ENCODE data around the genes OR2K2 and PTBP3.

DNA sequence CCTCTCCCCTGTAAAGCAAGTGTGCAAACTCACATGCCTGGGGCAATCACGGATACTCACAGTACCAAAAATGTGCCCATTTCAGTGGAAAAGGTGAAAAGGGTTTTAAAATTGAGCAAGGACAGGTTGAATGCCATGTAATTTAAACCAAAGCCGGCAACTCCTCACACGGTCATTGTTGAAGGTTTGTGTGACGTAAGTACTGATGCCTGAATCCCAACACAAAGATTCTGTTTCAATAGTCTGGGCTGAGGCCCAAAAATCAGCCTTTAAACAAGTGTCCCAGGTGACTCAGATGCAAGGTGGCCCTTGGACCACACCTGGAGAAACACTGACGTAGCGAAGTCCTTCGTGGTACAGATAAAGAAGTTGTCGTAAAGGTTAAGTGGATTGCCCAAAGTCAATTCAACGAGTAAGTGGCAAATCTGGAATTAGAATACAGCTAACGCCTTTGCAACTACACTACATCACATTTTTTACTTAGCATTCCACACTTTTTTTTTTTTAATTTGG lies 111.5 kb downstream of the LPAR1 start:
- RRBS = no CpG with 5 or more reads among the region's 10 CpGs

GRCh38 chr9:110968329-110969045 lies 69.8 kb downstream of the LPAR1 start:
- RRBS = no CpG with 5 or more reads among the region's 3 CpGs

DNA sequence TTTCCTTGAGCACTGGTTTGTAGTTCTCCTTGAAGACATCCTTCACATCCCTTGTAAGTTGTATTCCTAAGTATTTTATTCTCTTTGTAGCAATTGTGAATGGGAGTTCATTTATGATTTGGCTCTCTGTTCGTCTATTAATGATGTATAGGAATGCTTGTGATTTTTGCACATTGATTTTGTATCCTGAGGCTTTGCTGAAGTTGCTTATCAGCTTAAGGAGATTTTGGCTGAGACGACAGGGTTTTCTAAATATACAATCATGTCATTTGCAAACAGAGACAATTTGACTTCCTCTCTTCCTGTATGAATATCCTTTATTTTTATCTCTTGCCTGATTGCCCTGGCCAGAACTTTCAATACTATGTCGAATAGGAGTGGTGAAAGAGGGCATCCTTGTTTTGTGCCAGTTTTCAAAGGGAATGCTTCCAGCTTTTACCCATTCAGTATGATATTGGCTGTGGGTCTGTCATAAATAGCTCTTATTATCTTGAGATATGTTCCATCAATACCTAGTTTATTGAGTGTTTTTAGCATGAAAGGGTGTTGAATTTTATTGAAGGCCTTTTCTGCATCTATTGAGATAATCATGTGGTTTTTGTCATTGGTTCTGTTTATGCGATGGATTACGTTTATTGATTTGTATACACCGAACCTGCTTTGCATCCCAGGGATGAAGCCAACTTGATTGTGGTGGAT lies 11.9 kb downstream of the LPAR1 start:
- RRBS = no CpG with 5 or more reads among the region's 6 CpGs

DNA sequence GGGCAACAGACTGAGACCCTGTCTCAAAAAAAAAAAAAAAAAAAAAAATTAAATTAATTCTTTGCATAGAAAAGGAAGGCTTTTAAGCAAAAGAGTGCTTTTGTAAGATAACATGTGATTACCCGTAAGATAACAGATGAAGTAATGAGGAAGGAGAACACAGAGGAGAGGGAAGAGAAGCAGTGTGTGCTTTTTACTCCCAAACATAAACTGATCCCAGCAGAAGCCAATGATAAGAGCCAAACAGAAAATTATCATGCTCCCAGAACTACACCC lies 42.2 kb downstream of the OR2K2 start:
- RRBS = no CpG with 5 or more reads among the region's 1 CpG

- RRBS = no CpG with 5 or more reads among the region's 4 CpGs
Observed at GRCh38 chr9:111330132-111330425, at the start of gene OR2K2. OR2K2 (minus strand) TSS chr9:111330224.

DNA sequence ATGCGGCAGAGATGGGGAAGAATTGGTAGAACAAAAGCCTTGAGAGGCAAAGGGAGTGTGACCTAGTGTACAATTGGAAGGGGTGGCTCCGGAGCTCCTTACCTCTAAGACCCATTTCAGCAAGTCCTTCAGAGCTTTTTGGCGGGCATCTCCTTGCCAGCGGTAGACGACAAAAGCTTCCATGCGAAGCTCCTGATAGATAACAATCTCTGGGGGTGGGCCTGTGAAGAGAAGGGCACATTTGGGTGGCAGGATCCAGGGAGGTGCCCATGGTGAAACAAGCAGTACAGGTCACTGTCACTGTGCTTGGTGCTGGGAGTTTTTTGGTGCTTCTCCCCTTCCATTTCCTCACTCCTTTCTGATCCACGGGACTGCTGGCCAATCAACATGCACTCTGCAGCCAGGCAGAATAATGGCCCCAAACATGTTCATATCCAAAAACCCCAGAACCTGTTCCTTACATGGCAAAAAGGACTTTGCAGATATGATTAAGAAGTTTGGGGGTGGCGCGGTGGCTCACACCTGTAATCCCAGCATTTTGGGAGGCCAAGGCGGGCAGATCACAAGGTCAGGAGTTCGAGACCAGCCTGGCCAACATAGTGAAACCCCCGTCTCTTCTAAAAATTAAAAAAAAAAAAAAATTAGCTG lies 29.3 kb downstream of the PTGR1 start:
- RRBS = no CpG with 5 or more reads among the region's 12 CpGs

GRCh38 chr9:111896914-111897341 lies 314 bp downstream of the UGCG start:
- RRBS = under 1% methylated on average over 9 of the region's 55 CpGs

- RRBS = no CpG with 5 or more reads among the region's 6 CpGs
Observed at GRCh38 chr9:111898232-111899124, 1.9 kb downstream of the UGCG start.

GRCh38 chr9:111969212-111969623 lies 72.6 kb downstream of the UGCG start:
- RRBS = no CpG with 5 or more reads among the region's 4 CpGs

- RRBS = no CpG with 5 or more reads among the region's 9 CpGs
Observed at GRCh38 chr9:112002450-112002901, 105.9 kb downstream of the UGCG start.

DNA sequence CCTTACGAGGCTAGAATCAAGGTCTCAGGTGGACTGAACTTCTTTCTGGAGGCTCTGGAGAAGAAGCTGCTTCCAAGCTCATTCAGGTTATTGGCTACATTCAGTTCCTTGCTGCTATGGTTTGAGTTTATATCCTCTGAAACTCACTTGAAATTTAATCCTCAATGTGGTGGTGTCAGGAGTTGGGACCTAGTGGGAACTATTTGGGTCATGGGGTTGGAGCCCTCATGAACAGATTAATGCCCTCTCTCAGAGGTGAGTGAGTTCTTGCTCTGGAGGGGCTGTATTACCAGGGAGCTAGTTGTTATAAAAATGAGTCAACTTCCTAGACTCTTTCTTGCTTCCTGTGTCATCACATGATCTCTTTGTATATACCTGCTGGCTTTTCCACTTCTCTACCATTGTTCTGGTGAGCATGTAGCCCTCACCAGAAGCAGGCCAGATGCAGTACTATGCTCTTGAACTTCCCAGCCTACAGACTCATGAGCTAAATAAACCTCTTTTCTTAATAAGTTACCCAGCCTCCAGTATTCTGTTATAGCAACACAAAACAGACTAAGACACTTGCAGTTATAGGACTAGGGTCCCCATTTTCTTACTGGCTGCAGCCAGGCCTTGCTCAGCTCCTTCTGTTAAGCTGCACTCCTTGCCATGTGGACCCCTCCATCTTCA lies 127.6 kb downstream of the SUSD1 start:
- RRBS = no CpG with 5 or more reads among the region's 1 CpG

DNA sequence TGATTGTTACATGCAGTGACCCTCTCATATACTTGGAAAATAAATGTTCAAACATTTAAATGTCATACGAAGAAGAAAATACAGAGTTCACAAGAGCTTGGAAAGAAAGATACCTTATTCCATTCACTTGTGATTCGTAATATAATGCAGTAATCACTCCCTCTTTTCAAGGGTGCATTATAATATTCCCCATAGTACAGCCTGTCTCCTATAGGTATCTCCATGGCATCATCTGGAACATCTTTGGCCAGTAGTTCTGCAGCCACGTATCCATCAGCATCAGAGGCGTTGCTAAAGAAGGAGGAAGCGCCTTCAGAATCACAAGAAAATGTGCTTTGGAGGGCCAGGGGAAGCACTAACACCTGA lies 116.8 kb downstream of the SUSD1 start:
- RRBS = no CpG with 5 or more reads among the region's 5 CpGs

GRCh38 chr9:112074171-112075368 lies 100.5 kb downstream of the SUSD1 start:
- RRBS = no CpG with 5 or more reads among the region's 15 CpGs

- RRBS = no CpG with 5 or more reads among the region's 6 CpGs
Observed at GRCh38 chr9:112155840-112156336, 19.2 kb downstream of the SUSD1 start.

DNA sequence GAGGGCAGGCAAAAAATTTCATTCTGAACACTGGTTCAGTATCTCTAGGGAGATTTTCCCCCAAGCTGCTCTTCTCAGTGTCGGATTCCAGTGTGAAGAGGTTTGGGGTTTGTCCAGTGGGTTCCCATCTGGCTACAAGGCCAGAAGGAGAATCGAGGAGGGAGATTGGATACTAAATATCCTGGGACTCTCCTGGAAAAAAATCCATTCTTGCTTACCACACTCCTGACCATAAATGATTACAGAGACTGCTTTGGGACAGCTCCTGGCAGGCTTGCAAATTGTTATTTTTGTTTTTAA lies 4.6 kb upstream of the SUSD1 start:
- RRBS = no CpG with 5 or more reads among the region's 2 CpGs

DNA sequence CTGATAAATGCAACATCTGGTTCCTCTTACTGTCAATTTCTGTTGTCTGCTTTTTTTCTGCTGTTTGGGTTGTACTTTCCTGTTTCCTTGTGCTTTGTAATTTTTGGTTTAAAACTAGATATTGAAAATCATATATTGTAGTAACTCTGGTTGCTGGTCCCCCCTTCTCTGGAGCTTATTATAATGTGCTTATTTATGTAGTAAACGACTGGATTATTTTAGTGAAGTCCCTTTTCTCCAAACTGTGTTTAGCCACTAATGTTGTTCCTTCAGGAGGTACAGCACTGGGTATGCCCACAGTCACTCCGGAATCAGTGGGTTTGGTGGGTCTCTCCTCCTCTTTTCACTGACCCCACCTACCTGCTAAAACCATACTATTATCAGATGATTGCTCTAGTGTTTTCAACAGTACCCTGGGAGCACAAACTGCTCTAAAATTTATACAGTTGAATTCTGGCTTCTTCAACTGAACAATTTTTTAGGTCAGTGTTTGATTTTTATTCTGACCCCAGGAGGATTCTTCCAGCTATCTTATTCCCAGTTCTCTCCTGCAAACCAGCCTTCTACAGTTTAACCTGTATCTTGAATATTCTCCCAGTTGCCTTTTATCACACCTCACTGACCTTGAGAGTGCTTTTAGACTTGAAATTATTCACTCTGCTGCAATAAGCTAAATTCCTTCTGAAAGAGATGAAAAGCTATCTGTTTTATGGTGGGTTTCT lies 33.2 kb upstream of the SUSD1 start:
- RRBS = no CpG with 5 or more reads among the region's 2 CpGs

GRCh38 chr9:112333215-112334315 lies at the start of gene PTBP3:
PTBP3 (minus strand) TSS chr9:112333619.
- RRBS = 2% methylated on average over 41 of the region's 128 CpGs

- RRBS = no CpG with 5 or more reads among the region's 40 CpGs
Observed at GRCh38 chr9:112487335-112488055, 868 bp downstream of the KIAA1958 start.

GRCh38 chr9:112505525-112506129 lies 19.0 kb downstream of the KIAA1958 start:
- RRBS = no CpG with 5 or more reads among the region's 5 CpGs

GRCh38 chr9:112659145-112659761 lies 58.7 kb downstream of the INIP start:
- RRBS = 97% methylated on average over 7 of the region's 30 CpGs

All from GM19239 (cell line).